ENCODE data around the genes SCYGR6, SCYGR7 and DAW1.

GRCh38 chr2:226763197-226763980 lies 36.2 kb downstream of the IRS1 start:
- PRO-cap: no peak

GRCh38 chr2:226794930-226796001 lies 4.4 kb downstream of the IRS1 start:
- PRO-cap: bidirectional peak, plus-strand start at chr2:226795297, minus-strand start at chr2:226795029

- PRO-cap: no peak
Observed at GRCh38 chr2:226796518-226797172, 3.0 kb downstream of the IRS1 start.

- PRO-cap: no peak
Observed at GRCh38 chr2:226970031-226970732, 134.3 kb downstream of the RHBDD1 start.

DNA sequence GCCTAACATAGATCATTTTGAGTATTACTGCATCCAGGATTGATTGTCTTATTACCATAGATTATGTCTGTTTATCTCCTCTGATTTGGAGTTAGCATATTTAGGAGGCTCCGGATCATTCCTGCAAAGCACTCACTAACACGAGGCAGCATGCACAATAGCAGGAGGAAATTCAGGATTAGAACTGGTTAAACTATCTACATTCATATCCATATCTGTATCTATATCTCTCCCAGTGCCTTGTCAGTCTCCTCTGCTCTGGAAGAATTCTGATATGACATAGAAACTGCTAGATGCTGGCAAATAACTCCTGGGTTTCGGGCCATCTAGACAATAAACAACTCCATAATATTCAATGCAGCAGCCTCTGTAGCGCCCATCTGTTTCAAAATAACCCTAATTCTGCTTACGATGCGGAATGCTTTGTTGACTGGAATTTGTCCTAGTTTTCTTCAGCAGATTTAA lies 149.2 kb downstream of the RHBDD1 start:
- PRO-cap: no peak

DNA sequence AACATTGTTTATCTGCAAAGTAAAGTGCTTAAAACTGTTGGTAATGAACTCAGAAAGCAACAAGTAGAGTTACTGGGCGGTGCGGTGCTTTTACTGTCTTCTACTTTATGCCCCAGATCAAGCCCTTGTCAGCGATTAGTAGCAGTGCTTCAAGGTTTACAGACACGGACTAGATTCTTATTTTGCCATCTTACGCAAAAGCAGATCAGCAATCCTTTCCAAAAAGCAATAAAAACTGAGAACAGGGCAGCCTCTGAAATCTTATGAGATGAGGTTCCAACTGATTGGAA lies 15.5 kb downstream of the COL4A3 start:
- PRO-cap: no peak

DNA sequence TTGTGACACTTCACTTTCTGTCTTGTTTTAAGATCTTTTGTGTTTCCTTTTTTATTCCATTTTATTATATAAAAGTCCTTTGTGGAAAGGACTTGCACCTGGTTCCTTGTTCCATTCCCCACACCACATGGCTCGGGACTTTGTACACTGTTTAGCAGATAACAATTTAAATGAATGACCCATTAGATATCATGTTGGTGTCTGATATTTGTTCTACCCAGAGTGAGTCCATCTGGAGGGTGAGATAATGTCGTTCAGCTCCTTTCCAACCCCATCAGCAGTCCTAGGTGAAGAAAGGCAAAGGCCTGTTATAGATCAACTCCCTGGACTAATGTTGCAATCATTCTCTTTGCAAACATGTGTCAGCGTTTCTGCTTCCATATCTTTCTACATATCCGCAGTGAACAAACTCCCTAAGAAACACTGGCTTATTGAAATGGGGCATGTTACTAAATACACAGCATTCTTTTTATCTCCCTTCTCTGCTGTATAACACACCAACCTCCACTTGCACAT lies 20.7 kb upstream of the AGFG1 start:
- PRO-cap: no peak

- PRO-cap: no peak
Observed at GRCh38 chr2:227475025-227475657, 3.2 kb downstream of the AGFG1 start.

DNA sequence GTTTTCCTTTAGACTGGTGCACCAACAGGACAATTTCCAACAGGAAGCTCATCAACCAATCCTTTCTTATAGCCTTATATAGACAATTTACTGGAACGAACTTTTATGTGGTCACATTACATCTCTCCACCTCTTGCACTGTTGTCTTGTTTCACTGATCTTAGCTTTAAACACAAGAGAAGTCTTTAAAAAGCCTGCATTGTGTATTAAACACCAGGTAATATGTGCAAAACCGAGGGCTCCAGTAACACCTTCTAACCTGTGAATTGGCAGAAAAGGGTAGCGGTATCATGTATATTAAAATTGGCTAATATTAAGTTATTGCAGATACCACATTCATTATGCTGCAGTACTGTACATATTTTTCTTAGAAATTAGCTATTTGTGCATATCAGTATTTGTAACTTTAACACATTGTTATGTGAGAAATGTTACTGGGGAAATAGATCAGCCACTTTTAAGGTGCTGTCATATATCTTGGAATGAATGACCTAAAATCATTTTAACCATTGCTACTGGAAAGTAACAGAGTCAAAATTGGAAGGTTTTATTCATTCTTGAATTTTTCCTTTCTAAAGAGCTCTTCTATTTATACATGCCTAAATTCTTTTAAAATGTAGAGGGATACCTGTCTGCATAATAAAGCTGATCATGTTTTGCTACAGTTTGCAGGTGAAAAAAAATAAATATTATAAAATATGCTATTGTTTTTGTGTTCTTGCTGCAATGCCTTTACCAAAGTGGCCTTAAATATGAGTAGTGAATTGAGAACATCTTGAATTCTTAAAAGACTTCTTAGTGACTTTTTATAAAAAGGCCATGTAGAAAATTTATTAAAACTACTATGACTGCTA lies 44.0 kb upstream of the SCYGR2 start:
- PRO-cap: no peak

DNA sequence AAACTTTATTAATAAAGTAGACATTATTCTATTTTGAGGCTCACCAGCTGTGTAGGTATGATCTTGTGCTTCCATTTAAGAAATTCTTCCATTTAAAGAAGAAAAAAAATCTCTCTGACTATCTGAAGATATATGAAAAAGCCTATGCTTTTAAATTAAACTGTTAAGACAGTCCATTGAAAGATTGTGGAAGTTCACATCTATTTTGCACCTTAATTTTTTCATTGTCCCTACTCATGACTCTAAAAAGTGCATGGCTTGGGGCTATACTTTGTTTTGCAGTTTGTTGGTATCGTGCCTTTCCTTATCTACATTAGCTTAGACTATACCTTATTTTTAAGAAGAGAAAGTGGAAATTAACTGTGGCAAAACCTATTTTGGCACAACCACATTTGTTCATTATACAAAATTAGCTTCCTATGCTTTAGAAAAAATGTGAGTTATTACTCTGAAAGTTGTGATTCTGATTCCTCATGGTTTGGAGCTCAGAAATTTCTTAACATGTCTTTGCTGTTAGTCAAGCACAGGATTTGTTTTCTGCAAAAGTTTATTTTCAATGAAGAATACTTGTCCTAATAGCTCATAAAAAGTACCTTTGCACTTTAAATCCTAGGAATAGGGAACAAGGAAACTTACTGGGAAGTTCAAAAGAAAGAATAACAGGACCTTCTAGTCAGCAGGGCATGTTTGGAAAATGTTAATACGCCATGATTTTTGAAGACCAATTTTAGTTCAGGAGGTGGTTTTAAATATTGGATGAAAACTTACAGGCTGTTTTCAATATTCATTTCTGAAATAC lies 38.2 kb upstream of the SCYGR2 start:
- PRO-cap: no peak

DNA sequence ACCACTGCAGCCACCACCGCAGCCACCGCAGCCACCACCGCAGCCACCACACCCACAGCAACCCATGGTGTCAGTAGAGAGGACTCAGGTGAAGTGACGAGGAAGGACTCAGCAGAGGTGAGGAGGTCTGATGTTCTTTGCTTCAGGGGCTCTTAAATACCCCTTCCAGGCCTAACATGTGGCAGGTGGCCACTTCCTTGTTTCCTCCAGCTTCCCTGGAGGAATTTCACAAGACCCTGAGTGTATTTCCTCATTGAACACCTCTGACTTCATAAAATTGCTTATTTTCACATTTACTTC lies at the start of gene SCYGR6:
Gene SCYGR6 (minus strand): TSS at position 66 of the 300 bp plus-strand sequence.
- PRO-cap: no peak

DNA sequence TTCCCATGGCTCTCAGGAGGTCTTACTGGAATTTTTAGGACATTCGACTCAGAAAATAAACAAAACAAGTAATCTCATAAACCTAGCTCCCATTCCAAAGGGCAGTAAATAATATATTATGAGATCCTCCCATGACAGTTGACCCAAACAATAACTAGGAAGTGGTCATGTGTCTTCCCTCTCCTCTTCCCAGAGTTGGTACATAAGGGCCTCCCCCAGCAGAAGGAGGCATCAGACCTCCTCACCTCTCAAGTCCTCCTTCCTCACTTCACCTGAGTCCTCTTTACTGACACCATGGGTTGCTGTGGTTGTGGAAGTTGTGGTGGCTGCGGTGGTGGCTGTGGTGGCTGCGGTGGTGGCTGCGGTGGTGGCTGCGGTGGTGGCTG lies at the start of gene SCYGR7:
Gene SCYGR7 (plus strand): TSS at position 295 of the 386 bp plus-strand sequence.
- PRO-cap: no peak

DNA sequence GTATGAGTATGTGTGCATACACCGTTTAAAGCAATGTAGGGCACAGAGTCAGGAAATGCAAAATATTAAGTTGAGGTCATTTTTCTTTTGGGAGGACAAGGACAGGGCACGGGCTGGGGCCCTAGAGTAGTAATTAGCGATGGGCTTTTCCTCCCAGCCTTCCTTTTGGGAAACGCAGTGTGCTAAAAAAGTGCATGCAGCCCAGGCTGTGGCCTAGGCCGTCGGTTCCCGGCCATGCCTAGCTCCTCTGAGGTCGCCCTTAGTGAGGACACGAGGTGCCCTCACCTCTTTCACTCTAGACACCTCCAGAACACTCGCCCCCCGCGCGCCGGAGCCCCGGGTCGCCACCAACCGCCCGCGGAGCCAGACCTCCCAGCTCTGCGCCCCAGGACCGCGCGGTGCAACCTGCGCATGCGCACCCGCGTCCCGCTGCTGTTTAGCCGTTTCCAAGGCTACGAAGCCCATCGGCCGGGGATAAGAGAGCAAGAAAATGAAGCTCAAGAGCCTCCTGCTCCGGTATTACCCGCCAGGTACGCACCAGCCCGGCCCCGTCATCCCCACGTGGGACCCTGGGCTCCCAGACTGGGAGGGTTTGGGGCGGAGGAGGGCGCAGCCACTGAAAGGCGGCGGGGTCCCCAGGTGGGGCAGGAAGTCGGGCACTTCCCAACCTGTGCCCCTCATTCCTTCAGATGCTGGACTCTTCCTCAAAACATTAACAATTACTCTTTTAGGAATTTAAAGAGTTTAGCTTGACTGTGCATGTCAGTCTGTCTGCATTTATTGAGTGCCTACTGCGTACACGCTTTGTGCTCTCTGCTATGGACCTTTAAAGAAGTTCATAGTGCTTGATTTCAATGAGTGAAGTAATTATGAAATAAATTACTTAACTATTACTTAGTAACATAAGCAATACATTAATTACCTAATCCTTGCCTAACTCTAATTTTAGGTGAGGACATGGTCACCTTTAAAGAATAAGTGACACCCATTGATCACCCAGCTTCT lies at the start of gene DAW1:
Gene DAW1 (plus strand): TSS at position 432 of the 1,005 bp plus-strand sequence.
- PRO-cap: unidirectional peak, minus-strand start at position 397 of the sequence

GRCh38 chr2:229075699-229076529 lies 195.2 kb downstream of the PID1 start:
- PRO-cap: no peak

- PRO-cap: no peak
Observed at GRCh38 chr2:229154502-229155031, 116.5 kb downstream of the PID1 start.

- PRO-cap: no peak
Observed at GRCh38 chr2:229177577-229178041, 93.5 kb downstream of the PID1 start.

DNA sequence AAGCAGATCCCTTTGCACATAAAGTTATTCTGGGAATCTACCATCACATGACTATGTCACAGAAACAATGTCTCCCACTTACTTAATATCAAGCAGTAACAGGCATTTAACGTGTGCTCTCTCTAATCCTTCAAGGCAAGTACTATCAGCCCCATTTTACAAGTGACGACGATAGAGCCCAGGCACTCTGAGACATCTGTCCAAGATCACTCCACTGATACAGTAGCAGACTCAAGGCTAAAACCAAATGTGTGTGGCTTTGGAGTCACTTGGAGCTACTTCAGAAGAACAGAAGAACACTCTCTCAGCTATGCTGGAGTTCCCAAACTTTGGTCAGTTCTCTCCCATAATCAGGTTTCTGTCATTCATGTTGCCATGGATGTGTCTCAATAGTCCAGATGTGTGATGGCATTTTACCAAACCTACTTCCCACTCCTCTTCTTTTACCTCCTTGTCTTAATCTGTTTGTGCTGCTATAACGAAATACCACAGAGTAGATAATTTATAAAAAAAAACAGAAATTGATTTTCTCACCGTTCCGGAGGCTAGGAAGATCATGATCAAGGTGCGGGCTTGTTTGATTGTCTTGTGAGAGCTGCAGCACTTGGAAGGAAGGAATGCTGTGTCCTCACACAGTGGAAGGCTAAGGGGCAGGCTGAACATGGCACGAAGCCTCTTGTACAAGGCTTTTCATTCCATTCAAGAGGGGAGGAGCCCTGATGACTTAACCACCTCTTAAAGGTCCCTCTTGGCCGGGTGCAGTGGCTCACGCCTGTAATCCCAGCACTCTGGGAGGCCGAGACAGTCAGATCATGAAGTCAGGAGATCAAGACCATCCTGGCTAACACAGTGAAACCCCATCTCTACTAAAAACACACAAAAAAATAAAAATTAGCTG lies 39.4 kb downstream of the PID1 start:
- PRO-cap: no peak

DNA sequence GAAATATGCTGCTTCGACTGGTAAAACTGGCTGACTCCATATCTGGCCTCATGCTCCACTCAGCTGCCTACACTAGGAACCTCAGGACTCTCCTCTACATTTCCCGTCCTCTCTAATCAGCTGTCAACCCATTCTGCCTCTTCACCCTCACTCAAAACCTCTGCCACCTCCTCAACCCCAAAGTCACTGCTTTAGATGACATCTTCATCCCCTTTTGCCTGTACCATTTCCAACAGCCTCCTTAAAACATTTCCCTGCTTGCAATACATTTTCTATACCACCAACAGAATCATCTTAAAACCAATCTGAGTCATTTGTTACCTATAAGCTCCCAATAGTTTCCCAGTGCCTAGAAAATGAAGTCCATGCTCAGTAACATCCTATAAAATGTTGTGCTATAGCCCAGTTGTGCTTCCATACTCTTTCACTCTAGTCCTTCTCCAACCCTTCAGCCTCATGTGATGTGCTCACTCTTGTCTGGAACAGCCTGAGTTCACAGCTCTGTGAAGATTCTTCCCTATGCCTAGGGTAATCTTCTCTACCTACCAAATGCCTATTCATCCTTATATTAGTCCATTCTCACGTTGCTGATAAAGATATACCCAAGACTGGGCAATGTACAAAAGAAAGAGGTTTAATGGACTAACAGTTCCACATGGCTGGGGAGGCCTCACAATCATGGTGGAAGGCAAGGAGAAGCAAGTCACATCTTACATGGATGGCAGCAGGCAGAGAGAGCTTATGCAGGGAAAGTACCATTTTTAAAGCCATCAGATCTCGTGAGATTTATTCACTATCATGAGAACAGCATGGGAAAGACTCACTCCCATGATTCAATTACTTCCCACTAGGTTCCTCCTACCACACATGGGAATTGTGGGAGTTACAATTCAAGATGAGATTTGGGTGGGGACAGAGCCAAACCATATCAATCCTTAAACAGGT lies 28.4 kb downstream of the PID1 start:
- PRO-cap: no peak

DNA sequence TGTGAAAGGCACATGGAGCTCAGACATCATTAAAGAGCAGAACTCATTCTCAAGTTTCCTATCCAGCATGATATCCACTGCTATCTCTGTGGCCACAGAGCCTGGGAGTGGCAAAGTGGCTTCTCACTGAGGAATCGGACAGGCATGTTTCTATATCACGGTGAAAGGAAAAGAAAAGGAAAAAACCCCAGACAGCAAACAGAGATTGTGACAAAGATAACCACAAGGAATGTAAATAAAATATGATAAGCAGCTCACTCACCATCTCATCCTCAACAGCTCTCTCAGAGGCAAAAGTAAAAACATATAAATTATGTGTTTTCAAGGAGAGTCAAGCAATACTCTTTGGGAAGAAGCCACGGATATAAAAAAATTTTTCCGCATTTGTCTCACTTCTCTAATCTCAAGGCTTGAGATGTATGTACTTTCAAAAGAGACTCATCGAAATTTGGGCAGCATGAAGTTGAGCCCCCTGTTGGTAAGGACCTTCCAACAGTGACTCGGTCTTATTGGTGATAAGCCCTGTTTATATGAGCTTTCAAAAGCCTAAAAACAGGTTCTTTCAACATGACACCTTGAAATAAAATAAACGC lies 2.3 kb downstream of the PID1 start:
- PRO-cap: no peak

DNA sequence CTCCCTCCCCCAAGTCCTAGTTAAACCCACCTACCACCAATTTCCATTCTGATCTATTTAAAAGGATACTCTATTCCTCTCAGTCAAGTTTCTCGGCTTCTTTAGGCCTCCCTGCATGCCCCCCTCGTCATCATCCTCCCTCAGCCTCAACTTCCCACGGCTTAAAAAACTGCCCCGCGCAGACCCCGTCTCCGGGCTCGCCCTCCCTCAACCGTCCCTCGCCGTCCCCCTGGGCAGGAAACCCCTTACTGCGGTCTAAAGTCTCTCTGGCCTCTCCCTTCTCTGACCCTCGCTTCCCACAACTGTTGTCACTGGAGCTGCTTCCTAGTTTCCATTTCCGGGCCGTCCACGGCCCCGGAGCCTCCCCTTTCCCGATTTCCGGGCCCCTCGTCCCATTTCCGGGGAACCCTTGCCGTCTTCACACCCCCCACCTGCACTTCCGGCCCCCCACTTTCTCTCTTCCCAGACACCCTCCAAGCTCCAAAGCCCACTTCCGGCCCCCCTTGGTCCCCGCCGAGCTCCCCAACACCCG lies 721 bp downstream of the TRIP12 start:
- PRO-cap: bidirectional peak, plus-strand start outside the sequence, minus-strand start at position 298 of the sequence